Measurements from ENCODE around the genes BABAM1, BST2, NXNL1 and NIBAN3.

- PRO-cap, 10 experiments: peak in 9 of 10 experiments; most common plus-strand start chr19:16896947 (in 1); most common minus-strand start chr19:16896973 (in 7)
These were observed 8.0 kb downstream of the F2RL3 start for GRCh38 chr19:16896754-16897315.

DNA sequence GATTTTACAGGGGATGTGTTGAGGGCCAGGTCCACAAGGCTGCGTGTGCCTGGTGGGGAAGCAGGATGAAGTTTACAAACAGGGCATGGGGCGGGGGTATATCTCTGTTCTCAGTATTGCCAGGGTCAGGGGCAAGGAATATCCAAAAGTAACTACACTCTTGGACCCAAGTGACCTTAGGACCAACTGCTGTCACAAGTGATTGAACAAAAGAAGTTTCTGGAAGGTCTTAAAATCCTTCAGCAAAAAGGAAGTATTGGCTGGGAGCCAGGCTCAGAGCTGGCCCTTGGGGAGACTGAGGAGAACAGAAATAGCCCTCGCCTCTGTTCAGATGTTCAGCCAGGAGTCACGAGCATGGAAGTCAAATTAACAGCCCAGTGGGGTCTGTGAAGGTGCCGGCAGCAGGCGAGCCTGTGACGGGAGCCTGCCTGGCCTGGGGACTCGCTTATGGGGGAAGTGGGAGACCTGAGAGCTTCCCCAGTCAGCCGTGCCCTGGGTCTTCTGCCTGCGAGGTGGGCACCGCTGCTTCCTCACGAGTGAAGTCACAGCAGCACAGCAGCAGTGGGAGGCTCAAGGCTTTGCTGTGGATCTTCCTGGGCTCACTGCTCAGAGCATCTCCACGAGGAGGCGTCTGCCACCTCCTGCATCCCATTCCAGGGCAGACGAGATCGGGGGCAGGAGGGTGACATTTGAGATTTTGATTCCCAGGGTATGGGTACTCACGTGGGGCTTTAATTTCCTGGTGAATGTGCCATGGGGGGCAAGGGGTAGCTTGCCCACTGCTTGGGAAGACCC, 6.5 kb downstream of the MYO9B start:
- PRO-cap, 10 experiments: no peak in any of the 10 experiments

- PRO-cap, 10 experiments: peak in 2 of 10 experiments; most common plus-strand start chr19:17110144 (in 2); most common minus-strand start chr19:17110062 (in 1)
These were observed 34.4 kb downstream of the MYO9B start for GRCh38 chr19:17109757-17110646.

- PRO-cap, 10 experiments: no peak in any of the 10 experiments
These were observed 37.7 kb downstream of the MYO9B start for GRCh38 chr19:17113210-17113827.

- PRO-cap, 10 experiments: peak in 3 of 10 experiments; most common plus-strand start chr19:17126274 (in 1); most common minus-strand start chr19:17126134 (in 1)
These were observed 50.2 kb downstream of the MYO9B start for GRCh38 chr19:17125466-17126432.

GRCh38 chr19:17145855-17146672, 69.1 kb upstream of the USE1 start:
- PRO-cap, 10 experiments: no peak in any of the 10 experiments

DNA sequence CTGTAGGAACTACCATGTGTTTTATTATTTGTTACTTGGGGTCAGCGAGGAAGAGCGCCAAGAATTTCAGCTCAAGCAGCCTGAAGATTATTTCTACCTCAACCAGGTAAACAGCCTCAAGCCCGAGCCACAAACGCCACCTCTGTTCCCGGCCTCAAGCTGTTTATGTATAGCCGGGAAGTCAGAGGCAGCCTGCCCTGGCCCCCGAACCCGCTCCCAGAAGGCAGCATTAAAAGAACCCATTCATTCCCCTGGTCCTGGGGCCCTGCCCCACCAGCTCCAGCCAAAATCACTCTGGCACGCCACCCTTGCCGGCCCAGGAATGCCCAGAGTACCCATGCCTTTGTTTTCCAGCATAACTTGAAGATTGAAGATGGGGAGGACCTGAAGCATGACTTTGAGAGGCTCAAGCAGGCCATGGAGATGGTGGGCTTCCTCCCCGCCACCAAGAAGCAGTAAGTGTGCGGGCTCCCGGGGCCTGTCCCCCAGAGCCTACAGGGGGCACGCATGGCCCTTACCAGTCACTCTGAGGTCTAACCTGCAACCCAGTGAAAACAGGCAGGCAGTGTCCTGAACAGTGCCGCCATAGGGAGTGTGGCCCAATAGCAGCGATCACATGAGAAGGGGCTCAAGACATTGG, 61.1 kb upstream of the USE1 start:
- PRO-cap, 10 experiments: peak in 1 of 10 experiments; most common plus-strand start position 358 of the sequence (in 1); most common minus-strand start position 161 of the sequence (in 1)

- PRO-cap, 10 experiments: no peak in any of the 10 experiments
These were observed 1.1 kb downstream of the NR2F6 start for GRCh38 chr19:17244682-17244988.

GRCh38 chr19:17267024-17267629, at the start of gene BABAM1:
BABAM1 (plus strand) TSS chr19:17267443.
- PRO-cap, 10 experiments: peak in 7 of 10 experiments; most common plus-strand start chr19:17267443 (in 3); most common minus-strand start chr19:17267069 (in 1)

GRCh38 chr19:17271281-17271727, 4.1 kb downstream of the BABAM1 start:
- PRO-cap, 10 experiments: no peak in any of the 10 experiments

GRCh38 chr19:17323090-17323882, 11.4 kb downstream of the ANO8 start:
- PRO-cap, 10 experiments: no peak in any of the 10 experiments

DNA sequence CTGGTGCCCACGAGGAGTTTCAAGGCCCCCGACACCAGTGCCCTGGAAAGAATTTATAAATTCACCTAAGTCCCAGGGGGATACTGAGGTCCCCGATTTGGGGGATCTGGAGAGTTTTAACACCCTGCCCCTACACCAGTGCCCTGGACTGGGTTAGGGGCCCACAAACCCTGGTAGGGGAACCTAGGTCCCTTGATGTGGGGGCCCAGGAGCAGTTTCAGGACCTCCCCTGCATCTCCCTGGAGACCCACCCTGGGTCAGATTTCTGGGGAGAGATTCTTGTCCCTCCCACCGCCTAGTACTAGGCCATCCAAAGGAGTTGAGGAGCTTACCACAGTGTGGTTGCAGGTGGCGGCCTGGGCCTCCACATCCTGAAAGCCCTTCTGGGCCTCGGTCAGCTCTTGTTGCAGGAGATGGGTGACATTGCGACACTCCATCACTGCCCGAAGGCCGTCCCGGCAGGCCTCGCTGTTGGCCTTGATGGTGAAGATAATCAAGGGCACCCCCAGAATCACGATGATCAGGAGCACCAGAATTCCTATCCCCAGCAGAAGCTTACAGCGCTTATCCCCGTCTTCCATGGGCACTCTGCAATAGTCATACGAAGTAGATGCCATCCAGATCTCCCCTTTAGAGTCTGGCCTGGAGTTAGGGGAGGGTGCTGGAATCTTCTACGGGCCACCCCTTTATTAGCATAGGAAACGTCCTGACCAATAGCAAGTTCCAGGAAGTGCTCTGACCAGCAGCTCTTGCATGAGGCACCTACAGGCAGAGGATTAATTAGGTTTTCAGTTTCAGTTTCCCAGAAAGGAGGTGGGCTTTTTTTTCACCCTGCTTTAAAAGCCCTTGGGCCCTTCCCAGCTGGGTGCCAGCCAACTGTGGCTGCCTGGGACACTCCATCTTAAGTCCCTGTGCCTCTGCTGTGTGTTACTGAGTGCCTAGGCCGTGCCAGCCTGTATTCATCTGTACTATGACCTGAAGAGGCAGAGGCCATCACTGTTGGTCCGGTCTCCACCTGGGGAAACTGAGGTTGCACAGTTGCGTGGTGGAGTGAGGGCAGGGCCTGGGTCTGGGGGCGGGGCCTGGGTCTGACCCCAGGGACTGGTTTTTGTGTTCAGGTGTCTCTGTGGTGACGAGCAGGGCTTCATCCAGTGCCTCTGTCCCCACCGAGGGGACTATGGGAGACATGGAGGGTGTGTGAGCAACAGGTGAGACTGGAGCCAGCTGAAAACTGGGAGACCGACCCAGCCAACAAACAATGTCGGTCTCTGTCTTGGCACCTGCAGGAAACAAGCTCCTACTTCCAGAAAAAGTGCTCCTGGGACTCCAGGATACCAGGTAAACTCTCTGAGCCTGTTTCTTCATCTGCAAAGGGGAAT, at the start of gene BST2:
Gene BST2 (minus strand): TSS at position 672 of the 1,379 bp plus-strand sequence.
- PRO-cap, 10 experiments: peak in 8 of 10 experiments; most common plus-strand start position 791 of the sequence (in 3); most common minus-strand start position 634 of the sequence (in 4)

DNA sequence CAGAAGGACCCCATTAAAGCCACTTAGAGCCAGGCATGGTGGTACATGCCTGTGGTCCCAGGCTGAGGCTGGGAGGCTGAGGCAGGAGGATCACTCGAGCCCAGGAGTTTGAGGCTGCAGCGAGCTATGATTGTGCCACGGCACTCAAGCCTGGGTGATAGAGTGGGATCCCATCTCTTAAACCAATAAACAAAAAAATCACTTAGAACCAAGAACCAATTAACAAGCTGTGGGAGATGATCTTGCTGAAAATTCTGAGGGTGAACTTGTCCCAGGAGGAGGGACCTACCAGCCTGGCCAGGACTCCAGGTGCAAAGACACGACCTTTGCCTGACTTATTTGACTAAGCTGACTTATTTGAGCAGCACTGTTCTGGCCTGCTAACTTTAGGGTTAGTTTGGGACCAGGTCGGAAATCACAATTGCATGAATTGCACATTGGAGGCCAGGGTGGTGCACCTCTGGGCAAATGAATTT, 1.2 kb upstream of the BST2 start:
- PRO-cap, 10 experiments: peak in 1 of 10 experiments; most common minus-strand start position 319 of the sequence (in 1)

GRCh38 chr19:17424735-17425437, 5.0 kb downstream of the MVB12A start:
- PRO-cap, 10 experiments: no peak in any of the 10 experiments

DNA sequence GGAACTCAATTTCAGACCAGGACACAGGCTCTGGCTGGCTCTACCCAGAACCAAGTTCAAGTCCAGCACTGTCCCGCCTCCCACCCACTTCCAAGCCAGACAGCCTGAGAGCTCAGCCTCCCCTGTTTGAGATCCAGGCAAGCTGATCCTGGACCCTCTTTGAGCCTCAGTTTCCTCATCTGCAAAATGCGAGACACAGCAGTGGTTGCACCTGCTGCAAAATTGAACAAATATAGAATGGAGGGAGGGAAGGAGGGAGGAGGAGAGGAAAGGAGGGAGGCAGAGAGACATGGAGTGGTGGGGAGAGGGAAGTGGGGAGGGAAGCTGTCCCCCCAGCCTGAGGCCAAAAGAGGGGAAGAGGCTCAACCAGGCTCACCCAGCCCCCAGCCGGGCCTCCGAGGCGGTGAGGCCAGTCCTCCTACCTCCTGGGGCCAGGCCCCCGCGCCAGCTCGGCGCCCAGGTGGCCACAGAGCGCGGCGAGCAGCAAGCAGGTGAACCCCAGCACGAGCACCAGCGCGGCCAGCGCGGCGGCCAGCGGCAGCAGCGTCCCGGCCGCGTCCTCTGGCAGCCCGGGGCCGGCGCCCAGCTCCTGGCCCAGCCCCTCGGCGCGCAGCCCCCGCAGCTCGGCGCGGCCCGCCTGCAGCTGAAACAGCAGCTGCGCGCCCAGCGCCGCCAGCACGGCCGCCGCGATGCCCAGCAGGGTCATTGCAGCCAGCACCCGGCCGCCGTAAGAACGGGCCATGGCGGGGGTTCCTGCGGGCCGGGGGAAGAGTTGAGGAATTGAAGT, 554 bp downstream of the TMEM221 start:
- PRO-cap, 10 experiments: no peak in any of the 10 experiments

- PRO-cap, 10 experiments: no peak in any of the 10 experiments
These were observed at the start of gene NXNL1 for GRCh38 chr19:17460661-17461136. NXNL1 (minus strand) TSS chr19:17460926.

GRCh38 chr19:17469889-17470283, 438 bp upstream of the SLC27A1 start:
- PRO-cap, 10 experiments: peak in 8 of 10 experiments; most common plus-strand start chr19:17470061 (in 6); most common minus-strand start chr19:17470189 (in 4)

GRCh38 chr19:17522799-17523744, 4.0 kb upstream of the NIBAN3 start:
- PRO-cap, 10 experiments: peak in 4 of 10 experiments; most common plus-strand start chr19:17523495 (in 2); most common minus-strand start chr19:17523357 (in 1)

GRCh38 chr19:17526860-17527853, at the start of gene NIBAN3:
NIBAN3 (plus strand) TSS chr19:17527267.
- PRO-cap, 10 experiments: no peak in any of the 10 experiments

DNA sequence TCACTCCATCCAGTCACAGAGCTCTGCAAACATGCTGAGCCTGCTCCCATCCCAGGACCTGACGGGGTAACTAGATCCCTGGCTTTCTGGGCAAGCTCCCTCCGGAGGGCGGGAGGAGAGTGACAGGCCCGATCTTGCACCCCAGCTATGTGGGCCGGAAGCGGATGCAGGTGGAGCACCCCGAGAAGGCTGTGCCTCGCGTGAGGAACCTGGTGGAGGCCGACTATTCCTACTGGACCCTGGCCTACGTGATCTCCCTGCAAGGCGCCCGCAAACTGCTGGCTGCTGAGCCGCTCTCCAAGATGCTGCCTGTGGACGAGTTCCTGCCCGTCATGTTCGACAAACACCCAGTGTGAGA, 25.1 kb downstream of the COLGALT1 start:
- PRO-cap, 10 experiments: no peak in any of the 10 experiments

All from Metastatic Breast Carcinoma in the Brain (tissue), 10 donors.